Pericardium fibroblast (primary cell): Measurements from ENCODE around the gene MARCHF4.

- RAMPAGE, long total RNA = no peak
These were observed 109.1 kb downstream of the MREG start for GRCh38 chr2:215904316-215904642.

GRCh38 chr2:216144178-216144915 is 35.2 kb downstream of the XRCC5 start:
- RAMPAGE, long total RNA = no peak

DNA sequence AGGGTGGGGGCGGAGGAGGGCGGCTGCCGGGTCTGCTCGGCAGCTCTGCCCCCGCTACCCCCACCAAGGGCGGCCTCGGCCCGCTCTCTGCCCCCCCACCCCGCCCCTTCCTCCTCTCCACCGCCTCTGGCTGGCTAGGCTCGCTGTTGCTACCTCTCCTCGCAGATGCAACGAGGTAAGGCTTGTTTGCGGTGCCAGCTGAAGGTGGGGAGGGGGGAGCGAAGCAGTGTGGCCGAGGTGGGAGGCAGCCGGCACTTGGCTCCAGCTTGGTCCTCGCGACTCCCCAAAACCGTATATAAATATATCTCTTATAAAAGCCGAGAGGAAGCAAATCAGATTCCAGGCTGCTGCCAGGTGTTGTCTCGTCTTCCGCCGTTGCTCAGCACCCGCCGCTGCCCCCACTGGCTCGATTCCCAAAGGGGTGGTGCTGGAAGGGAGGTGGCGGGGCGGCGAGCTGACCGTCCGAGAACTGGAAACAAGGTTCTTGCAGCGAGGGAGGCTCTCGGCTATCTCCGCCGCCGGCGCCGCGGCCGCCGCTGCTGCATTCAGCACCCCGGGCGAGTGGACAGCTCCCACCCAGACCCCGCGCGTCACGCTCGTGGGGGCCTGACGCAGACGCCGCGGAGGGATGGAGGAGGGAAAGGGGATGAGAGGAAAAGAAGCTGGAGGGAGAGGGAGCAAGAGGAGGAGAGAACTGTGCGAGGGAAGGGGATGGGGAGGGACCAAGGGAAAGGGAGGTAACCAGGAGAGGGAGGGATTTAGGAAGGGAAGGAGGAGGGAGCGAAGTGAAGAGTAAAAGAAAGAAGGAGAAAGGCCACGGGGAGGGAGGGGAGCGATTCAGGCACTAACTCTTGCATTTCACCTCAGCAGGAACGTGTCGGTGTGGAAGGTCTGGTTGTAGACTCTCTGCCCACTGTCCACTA is at the start of gene MARCHF4:
MARCHF4 (minus strand) TSS at position 698 of the 923 bp plus-strand sequence.
- RAMPAGE, long total RNA = no peak

DNA sequence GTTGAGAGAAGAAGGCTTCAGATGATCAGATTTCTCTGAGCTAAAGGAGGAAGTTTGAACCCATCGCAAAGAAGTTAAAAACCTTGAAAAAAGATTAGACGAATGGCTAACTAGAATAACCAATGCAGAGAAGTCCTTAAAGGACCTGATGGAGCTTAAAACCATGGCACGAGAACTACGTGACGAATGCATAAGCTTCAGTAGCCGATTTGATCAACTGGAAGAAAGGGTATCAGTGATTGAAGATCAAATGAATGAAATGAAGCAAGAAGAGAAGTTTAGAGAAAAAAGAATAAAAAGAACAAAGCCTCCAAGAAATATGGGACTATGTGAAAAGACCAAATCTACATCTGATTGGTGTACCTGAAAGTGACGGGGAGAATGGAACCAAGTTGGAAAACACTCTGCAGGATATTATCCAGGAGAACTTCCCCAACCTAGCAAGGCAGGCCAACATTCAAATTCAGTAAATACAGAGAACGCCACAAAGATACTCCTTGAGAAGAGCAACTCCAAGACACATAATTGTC is 42.7 kb upstream of the RPL37A start:
- RAMPAGE, long total RNA = no peak

- RAMPAGE, long total RNA = no peak
These were observed 511 bp upstream of the RPL37A start for GRCh38 chr2:216498087-216498579.

GRCh38 chr2:216504388-216505387 is 6.0 kb downstream of the RPL37A start:
- RAMPAGE, long total RNA = no peak

DNA sequence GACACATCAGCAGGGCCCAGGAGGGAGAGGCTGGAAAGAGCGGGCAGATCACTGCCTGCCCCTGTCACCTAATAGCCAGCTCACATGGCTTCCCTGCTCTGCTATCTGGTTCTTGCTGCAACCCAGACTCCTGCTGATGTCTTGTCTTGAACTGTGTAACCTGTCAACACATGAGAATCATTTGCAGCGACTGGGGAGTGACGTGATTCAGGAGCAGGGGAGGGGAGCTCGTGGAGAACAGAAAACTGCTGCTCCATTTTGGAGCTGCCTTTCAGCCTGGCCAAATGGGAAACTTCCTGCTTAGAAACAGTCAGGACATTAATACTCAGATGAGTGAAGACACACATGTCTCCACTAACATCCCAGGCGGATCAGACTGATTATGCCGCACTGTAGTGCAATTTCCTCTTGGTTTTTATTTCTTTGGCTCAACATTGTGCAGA is 38.1 kb downstream of the RPL37A start:
- RAMPAGE, long total RNA = no peak

DNA sequence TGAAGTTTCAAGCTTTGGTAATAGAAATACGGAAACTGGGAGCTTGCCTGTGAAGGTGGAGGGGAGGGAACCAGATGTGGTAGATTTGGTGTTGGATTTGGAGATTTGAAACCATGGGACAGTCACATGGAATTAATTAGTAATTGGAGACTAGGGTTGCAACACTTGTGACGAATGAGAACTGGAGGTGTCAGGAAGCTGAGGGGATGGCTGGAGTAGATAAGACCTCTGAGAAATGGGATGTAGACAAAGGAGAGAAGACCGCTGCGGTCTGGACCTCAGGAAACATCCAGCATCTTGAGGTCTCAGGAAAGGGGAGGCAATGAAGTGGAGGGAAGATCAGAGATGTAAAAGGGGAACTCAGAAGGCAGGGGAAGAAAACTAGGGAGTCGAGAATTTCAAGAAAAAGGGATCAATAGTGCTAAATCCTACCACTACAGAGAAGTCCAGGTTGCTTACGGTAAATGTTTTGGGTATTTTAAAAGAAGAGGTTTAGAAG is 46.9 kb downstream of the RPL37A start:
- RAMPAGE, long total RNA = no peak

GRCh38 chr2:216632228-216632955 is 828 bp upstream of the IGFBP2 start:
- RAMPAGE, long total RNA = no peak

GRCh38 chr2:216715270-216715534 is 19.9 kb upstream of the IGFBP5 start:
- RAMPAGE, long total RNA = no peak

DNA sequence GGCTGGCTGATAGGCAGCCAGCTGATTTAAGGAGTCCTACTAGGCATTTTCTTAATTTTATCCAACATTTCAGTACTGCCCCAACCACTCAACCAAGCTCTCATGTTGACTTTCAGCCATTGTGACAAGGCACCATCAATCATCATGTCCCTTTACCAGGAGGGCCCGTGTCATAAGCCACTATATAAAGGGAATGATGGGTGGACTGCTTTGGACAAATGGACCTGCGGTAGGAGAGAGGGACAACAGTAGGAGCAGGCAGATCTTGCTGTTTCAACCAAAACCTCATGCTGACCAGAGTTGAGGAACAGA is 10.7 kb upstream of the TNP1 start:
- RAMPAGE, long total RNA = no peak

DNA sequence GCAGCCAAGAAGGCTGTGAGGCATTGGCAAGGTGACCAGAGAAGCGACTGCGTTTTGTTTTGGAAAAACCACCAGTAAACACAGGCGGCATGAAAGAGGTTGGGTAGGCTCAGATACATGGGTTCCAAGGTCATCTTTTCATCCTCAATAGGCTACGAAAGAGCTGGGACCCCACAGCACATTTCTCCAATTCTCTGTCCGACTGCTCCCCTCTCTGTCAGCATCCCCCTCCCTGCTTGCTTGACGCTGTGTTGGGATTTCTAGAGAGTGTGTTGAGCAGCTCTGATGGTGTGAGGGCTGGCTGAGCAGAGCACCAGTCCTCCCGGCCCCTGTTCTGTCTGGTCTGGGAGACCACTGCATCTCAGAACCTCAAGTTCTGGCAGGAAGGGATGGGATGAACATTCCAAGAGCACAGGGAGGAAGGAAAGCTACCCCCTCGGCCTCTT is 74.0 kb upstream of the TNP1 start:
- RAMPAGE, long total RNA = no peak

DNA sequence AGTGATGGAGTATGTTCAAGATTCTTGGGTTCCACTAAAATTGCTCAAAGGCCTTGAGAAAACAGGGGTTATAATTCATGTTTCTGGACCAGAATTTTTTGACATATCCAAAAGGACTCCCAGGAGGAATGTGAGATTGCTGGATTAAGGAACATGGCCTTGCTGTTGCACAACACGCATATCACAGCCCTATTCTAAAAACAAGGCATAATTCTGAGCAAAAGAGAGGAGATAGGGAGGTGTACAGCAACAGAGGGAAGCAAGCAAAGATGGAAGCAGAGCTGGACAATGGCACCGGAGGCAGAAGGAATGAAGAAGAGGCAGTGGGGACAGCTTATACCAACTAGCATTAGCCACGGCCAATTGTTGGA is 111.8 kb upstream of the TNP1 start:
- RAMPAGE, long total RNA = no peak

DNA sequence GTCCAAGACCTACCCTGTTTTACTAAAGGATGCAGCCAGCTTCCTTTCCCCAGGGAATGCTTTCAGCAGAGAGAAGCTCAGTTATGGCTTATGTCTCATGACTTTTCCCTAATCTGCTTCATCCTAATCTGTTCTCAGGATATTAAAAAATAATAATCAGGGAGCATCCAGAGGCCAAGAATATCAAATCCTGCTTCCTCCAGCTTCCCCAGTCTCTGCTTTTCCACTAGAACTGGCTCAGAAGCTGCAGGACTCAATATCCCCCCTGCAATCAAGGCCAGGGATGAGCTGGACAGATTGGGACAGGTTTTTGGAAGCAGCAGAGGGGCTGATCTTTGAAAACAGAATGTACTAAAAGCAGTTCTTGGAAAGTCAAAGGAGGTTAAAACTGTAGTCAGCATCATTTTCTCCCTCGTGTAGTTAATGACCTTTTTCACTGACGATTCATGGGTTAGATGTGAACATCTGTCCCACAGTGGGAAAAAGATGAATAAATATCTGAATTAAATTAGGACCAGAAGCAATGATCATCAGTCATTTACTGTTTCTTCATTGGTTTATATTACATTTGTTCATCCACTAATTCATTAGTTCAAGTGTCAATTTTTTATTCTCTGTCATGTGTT is 327.0 kb upstream of the TNP1 start:
- RAMPAGE, long total RNA = no peak

GRCh38 chr2:217277419-217278373 is 417.8 kb upstream of the TNP1 start:
- RAMPAGE, long total RNA = no peak

DNA sequence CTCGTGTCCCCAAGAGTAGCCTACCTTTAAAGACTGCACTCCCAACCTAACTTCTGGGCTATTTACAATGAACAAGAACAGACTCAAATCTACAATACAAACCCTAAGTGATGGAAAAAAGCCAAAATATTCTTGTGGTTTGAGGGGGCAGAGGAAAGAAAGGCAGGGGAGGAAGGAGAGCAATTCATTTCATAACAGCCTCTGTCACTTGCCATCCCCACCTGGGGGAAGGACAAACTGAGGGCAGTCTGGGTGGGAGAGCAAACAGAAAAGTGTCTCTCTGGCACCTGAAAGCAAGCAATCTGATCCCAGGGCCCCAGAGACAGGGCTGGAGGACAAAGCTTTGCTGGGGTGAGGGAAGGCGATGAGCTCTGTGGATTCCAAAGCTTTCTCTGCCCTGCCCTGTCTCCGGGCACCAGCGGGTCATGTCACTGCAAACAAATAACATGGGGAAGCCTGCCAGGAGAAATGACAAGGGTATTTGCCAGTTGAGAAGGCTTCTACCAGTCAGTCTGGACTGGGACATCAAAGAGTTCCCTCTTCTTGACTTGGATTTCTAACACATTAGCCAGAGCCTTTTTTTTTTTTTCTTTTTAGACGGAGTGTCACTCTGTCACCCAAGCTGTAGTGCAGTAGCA is 528.1 kb upstream of the TNP1 start:
- RAMPAGE, long total RNA = no peak

- RAMPAGE, long total RNA = no peak
These were observed 492.0 kb downstream of the TNS1 start for GRCh38 chr2:217510741-217511262.

DNA sequence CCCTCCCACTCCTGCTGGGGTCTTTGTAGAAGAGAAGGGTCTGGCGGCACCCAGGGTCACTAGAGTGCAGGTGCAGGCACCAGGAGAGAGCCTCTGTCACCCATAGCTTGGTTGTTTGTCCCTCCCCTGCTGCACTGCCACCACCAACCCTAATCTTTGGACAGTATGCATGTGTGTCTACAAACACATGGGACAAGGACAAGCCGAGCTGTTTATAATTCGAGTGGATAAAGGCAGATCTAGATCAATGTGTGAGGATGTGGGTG is 199.3 kb downstream of the TNS1 start:
- RAMPAGE, long total RNA = no peak

DNA sequence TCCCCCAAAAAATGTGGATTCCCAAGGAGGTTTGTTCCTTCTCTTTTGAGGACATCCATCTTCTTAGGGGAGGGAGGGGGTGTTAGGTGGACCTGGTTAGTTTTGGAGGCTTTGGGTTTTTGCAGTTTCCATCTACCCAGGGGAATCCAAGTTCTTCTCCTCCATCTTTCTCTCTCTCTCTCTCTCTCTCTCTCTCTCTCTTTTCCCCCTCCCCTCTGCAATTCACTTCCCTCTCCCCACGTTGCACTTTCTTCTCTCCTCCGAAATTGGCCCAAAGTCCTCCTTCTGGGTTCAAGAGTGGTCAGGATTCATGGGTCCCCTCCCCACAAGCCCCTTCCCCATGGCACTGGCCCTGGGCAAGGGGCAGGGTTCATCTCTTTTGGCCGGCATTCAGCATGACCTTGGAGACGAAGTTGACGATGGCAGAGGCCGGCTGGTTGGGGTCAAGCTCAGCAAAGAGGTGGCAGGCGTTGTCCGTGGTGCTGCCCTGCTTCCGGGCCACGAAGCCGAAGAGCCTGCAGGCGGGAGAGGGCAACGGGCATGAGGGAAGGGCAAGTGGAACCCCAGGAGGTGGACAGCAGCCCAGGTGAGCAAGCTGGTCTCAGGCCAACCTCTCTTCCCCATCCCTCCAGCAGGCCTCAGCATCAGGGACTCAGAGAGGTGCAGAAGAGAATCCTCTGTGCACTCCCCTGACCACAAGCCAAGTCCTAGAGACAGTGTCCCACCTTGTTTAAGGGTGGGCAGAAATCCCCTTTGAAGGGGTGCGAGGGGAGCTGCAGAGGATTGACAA is 198.5 kb downstream of the TNS1 start:
- RAMPAGE, long total RNA = no peak

DNA sequence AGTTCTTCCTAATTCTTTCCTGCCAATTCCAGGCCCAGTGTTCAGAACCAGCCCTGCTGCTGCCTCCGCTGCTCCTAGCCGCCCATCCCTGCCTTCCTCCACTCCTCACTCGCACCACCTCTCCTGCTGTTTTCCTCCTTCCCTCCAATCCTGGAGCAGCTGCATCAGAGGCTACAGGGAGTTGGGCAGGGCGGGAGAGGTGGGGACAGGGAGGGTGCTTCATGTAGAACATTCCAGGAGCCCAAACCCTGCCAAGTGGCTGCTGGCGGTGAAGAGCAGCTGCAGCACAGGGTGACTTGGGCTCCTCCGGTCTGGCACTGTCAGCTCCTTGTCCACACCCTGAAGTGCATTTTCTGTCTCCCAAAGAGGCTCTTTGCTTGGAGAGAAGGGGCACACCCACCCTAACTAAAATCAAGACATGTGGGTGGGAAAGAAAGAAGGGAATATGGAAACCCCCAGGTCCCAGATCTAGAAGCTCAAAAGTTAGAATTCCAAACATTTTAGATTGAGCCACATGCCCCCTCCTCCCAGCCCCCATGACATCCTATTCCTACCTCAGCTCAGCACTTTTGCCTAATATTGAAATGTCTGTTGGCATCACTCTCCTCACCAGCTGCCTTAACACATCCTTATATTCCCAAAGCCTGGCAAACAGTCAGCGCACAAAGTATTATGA is 176.1 kb downstream of the TNS1 start:
- RAMPAGE, long total RNA = no peak